ENCODE measurements around a stretch of chr17.

- RRBS = no CpG with 5 or more reads among the region's 3 CpGs
Measured at GRCh38 chr17:15264904-15265225, 261 bp downstream of the PMP22 start.

- RRBS = no CpG with 5 or more reads among the region's 10 CpGs
Measured at GRCh38 chr17:15351223-15351572, 9.8 kb upstream of the TEKT3 start.

GRCh38 chr17:15867258-15867611 is 77.7 kb upstream of the ADORA2B start:
- RRBS = no CpG with 5 or more reads among the region's 22 CpGs

DNA sequence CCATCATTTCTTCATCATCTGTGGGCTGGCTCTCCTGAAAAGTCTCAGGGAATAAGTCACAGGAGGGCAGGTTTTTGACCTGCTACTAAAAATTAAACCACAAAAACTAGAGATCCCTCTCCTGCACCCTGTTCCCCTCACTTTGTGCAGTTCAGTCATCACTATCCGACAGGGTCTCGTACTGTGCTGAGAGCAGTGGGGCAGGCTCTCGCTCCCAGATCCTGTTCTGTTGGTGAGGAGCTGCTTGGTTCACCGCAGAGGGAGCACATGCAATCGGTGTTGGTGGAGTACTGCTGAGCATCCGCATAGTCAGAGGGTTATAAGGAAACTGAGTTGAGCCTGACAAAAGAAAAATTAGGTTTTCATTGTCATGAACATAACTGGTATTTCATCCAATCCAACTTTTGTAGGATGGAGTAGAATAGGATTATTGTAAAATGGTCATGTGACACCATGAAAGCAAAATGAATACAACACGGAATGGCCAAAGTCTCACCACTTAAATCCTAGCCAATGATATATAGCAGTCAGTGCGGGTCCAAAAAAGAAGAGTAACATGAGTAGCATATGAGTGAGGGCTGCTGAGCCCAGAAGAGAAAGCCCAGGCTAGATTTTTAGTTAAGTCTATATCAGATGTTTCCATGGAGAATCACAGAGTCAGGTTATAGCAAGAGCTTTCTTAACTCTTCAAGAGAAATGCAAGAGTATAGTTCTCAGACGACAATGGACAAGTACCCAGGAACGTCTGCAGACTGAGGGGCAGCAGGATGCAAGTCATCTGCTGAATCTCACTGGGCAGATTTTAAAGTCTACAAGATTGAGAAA is 32.7 kb downstream of the TTC19 start:
- RRBS = no CpG with 5 or more reads among the region's 10 CpGs

- RRBS = no CpG with 5 or more reads among the region's 11 CpGs
Measured at GRCh38 chr17:16070002-16070682, 70.5 kb downstream of the TTC19 start.

DNA sequence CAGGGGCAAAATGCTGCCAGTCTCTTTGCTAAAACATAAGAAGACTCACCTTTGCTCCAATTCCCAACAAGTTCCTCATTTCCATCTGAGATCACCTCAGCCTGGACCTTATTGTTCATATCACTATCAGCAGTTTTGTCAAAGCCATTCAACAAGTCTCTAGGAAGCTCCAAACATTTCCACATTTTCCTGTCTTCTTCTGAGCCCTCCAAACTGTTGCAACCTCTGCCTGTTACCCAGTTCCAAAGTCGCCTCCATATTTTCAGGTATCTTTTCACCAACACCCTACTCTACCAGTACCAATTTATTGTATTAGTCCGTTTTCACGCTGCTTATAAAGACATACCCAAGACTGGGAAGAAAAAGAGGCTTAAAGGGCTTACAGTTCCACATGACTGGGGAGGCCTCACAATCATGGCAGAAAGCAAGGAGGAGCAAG is 99.7 kb downstream of the NCOR1 start:
- RRBS = no CpG with 5 or more reads among the region's 3 CpGs

- RRBS = no CpG with 5 or more reads among the region's 8 CpGs
Measured at GRCh38 chr17:16122603-16123136, 92.7 kb downstream of the NCOR1 start.

GRCh38 chr17:16285698-16286882 is 67.2 kb downstream of the CENPV start:
- RRBS = no CpG with 5 or more reads among the region's 30 CpGs

DNA sequence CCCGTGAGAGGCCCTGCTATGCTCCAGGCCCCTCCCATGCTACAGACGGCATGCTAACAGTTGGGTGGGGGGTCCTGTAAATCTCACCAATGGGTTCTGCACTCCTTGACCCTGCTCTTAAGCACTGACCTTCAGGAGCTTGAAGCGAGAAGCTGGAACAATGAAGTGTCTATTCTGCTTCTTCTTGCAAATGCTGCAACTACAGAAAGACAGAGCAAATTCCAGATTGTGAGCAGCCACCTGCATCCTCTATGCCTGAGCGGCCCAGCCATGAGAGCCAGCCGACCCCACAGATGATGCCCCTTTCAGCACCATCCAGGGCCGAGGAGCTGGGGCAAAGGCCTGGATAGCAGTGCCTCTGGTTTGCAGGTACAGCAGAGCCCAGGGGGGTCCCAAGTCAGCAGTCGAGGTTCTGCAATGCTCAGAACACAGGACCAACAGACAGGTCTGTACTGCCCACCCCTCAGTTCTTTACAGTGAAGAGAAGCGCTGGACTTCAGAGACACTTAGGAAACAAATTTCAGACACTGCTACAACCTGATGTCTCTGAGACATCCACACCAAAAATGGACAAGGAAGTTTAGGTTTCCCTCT is 4.7 kb downstream of the CENPV start:
- RRBS = no CpG with 5 or more reads among the region's 8 CpGs

DNA sequence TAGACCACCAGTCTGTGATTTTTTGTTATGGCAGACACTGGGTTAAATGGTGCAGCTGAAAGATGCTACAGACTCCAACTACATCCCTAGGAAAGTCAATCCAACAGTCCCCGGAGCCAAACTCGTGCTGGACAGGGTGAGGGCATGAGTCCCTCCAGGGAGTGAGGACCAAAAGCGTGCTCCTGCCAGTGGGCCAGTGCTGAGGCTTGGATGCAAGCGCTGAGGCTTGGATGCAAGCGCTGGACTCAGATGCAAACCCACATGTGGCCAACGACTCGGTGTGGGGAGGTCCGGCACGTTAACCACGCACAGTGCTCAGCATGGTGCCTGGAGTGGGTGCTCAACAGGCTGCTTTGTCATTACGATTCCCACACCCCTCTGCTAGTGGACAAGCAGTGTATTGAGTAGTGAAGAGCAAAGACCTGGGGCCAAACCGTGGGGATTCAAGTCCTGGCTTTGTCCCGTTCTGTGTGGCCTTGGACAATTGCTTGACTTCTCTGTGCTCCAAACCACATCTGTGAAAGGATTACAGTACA is 33.6 kb downstream of the TRPV2 start:
- RRBS = no CpG with 5 or more reads among the region's 13 CpGs

GRCh38 chr17:16463502-16464090 is 28.4 kb downstream of the LRRC75A start:
- RRBS = no CpG with 5 or more reads among the region's 9 CpGs

- RRBS = no CpG with 5 or more reads among the region's 13 CpGs
Measured at GRCh38 chr17:16464535-16465145, 27.4 kb downstream of the LRRC75A start.

- RRBS = no CpG with 5 or more reads among the region's 9 CpGs
Measured at GRCh38 chr17:16478658-16479159, 13.3 kb downstream of the LRRC75A start.

DNA sequence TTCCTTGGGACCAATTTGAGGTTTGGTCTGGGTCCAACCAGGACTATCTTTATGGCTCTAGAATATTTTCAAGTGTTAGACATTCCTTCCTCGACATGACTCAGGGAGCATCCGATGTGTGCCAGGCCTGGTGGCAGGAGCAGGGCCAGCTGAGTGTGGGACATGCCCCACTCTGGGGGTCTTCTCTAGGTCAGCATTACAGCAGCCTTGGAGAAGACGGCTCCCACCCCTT is 31.2 kb upstream of the MPRIP start:
- RRBS = no CpG with 5 or more reads among the region's 3 CpGs

- RRBS = no CpG with 5 or more reads among the region's 11 CpGs
Measured at GRCh38 chr17:17043618-17044166, 1.4 kb downstream of the MPRIP start.

DNA sequence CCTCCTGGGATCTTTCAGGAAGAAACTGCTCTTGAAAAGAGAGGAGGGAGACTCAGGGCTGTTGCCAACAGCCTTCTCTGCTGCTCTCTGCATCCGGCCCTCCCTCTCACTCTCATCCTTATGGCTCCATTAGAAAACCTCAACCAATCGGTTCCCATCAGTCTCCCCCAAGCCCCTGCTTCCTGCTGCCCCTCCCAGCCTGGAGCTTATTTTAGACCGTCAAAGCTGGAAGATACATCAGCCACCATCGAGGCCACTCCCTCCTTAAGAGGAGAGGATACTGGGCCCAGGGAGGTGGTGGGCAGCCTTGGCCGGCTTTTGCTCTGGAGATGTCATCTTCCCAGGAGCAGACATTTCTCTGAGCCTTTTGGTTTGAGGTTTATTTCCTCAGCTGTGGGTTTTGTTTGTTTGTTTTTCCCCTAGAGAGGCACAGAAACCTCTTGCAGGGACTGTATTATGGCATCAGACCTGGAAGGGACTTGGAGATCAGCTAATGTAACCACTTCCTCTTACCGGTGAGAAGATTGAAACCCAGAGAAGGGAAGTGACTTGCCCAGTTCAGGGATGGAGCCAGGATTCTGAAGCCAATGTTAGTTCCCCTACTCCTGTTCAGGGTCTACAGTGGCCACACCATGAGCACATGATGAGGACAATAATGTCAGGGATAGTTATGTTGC is 2.8 kb downstream of the MPRIP start:
- RRBS = no CpG with 5 or more reads among the region's 6 CpGs

DNA sequence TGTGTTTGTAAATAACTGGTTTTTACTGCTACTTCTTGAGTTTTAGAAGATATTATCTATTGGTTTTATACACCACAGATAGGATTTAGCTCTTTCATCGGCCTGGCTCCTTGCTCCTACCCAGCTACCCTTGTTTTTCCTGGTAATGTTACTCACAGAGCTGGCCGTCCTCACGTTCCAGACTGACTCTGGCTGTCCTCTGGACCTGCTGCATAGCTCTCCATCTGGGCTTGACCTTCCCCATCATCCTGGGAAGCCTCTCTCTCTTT is 51.5 kb downstream of the MPRIP start:
- RRBS = no CpG with 5 or more reads among the region's 3 CpGs

DNA sequence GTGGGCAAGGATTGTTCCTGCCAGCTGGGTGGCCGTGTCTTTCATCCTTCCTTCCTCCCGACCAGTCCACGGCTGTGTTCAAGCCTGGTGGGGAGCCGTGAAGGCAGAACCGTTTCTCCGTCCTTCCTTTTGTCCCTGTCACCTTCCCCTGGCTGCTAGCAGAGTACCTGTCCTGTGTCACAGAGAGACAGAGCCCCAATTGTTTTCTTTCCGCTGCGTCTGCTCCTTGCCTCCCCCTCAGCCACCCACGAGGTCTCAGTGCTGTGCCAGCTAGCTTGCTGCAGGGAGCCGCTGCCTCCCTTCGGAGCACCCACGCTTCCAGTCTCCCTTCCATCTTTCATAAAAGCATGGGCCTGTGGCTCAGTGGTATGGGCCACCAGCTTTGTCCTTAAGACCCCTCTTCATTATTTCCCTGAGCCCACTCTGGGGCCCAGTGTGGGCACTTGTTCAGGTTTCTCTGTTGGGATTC is 62.2 kb downstream of the MPRIP start:
- RRBS = no CpG with 5 or more reads among the region's 12 CpGs

- RRBS = no CpG with 5 or more reads among the region's 7 CpGs
Measured at GRCh38 chr17:17110313-17111085, 68.2 kb downstream of the MPRIP start.

GRCh38 chr17:17125147-17126132 is 80.7 kb downstream of the PLD6 start:
- RRBS = no CpG with 5 or more reads among the region's 6 CpGs

Measured in AG09319 (cell line).